ENCODE measurements around the gene OVCA2.

- PRO-cap, result no peak
- CAGE, long polyA plus RNA, result no peak
These were observed 64.1 kb downstream of the RTN4RL1 start for GRCh38 chr17:1960943-1961492.

DNA sequence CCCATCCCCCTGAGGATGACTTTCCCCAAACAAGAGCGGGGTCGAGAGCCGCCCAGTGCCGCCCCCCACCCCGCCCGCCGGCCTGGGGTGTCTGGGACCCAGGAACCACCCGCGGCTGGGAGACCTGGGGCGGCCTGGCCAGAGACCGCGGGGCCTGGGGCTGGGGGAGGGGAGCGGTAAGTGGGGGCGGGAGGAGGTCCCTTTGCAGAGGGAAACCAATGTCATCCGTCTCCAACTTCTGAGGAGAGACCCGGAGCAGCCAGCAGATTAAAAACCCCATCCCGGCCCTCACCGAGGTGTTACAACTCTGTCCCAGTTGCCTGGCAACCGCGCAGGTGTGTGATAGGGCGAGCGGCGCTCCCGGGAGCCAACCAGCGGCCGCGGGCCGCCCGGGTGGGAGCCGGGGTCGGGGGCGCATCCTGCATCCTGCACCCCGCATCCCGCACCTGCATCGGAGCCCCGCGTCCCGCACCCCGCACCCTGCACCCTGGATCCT, 47.6 kb downstream of the RTN4RL1 start:
- PRO-cap, result no peak
- CAGE, long polyA plus RNA, result no peak

DNA sequence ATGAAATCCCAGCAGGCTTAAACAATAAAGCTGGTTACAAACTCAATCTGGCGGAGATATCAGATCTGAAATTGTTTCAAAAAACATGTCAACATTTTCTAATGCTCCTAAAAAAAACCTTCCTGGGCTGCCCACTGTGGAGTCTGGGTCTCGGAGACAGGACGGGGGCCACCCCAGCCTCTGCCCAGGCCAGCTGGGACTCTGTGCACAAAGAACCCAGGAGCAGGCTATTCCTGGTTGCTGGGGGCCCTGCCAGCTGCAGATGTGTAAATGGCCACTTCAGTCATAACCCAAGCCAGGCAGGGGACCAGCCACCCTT, 28.5 kb downstream of the RTN4RL1 start:
- PRO-cap, result no peak
- CAGE, long polyA plus RNA, result no peak

- PRO-cap, result no peak
- CAGE, long polyA plus RNA, result no peak
These were observed 13.4 kb downstream of the RTN4RL1 start for GRCh38 chr17:2011665-2012248.

GRCh38 chr17:2041215-2042156, at the start of gene OVCA2:
Gene OVCA2, plus strand, starts transcription at chr17:2042022.
- PRO-cap, result bidirectional peak, plus-strand start at chr17:2042022, minus-strand start at chr17:2041880
- CAGE, long polyA plus RNA, result no peak

- PRO-cap, result unidirectional peak, minus-strand start at chr17:2049946; unidirectional peak, plus-strand start at chr17:2050335; unidirectional peak, minus-strand start at chr17:2050436
- CAGE, long polyA plus RNA, result no peak
These were observed 4.7 kb upstream of the HIC1 start for GRCh38 chr17:2049770-2050944.

GRCh38 chr17:2055621-2056466, 941 bp downstream of the HIC1 start:
- PRO-cap, result no peak
- CAGE, long polyA plus RNA, result no peak

GRCh38 chr17:2056467-2056882, 1.6 kb downstream of the HIC1 start:
- PRO-cap, result no peak
- CAGE, long polyA plus RNA, result no peak

DNA sequence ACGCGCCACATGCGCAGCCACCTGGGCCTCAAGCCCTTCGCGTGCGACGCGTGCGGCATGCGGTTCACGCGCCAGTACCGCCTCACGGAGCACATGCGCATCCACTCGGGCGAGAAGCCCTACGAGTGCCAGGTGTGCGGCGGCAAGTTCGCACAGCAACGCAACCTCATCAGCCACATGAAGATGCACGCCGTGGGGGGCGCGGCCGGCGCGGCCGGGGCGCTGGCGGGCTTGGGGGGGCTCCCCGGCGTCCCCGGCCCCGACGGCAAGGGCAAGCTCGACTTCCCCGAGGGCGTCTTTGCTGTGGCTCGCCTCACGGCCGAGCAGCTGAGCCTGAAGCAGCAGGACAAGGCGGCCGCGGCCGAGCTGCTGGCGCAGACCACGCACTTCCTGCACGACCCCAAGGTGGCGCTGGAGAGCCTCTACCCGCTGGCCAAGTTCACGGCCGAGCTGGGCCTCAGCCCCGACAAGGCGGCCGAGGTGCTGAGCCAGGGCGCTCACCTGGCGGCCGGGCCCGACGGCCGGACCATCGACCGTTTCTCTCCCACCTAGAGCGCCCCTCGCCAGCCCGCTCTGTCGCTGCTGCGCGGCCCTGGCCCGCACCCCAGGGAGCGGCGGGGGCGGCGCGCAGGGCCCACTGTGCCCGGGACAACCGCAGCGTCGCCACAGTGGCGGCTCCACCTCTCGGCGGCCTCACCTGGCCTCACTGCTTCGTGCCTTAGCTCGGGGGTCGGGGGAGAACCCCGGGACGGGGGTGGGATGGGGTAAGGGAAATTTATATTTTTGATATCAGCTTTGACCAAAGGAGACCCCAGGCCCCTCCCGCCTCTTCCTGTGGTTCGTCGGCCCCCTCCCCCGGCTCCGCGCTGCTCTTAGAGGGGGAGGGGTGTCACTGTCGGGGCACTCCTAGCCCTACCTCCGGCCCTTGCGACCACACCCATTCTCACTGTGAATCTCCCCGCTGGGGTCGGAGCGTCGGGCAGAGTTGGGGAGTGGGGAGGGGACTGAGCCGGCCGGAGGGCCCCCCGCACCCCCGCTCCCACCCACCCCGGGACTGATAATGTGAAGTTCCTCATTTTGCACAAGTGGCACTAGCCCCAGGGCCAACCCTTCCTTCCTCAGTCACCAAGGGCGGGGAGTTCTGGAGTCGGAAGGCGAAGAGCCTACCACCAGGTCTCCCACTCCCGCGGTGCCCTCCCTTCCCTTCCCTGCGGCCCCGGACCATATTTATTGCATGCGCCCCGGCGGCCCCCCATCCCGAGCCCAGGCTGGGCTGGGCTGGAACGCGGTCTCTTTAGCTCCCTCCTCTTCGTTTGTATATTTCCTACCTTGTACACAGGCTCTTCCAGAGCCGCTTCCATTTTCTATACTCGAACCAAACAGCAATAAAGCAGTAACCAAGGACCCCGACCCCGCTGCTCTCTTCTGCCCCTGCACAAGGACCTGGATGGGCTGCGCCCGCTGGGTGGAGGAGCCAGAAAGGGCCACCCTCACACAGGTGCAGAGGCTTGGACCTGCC, 3.9 kb downstream of the HIC1 start:
- PRO-cap, result unidirectional peak, minus-strand start at position 1,059 of the sequence
- CAGE, long polyA plus RNA, result no peak

DNA sequence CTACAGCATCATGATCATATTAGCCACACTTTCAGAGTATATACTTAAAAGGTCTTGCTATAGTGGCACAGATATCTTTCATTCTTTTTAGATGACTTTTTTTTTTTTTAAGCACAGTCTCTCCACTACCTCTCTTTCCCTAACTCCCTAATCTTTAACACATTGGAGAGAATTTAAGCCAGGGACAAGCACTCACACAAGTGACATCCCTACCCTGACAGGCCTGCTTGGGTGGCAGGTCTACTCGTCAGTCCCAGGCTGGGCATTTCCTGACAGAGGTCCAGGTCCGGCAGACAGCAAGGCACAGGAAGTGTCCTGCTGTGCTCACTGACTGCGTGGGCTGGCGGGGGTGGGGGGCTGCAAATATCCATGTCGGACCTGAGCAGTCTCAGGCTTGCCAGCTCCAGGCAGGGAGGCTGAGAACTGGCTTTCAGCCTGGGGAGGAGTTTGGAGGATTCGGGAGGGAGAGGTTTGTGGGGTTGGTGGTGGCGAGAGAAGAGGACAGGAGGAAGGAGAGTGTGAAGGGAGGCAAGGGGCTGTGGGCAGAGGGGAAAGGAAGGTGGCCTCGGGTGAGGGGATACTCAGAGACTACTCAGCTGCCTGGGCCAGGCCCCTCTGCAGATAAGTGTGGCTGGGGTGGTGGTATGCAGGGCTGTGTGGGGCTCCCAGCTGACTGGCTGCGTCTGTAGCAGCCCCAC, 7.7 kb downstream of the HIC1 start:
- PRO-cap, result no peak
- CAGE, long polyA plus RNA, result no peak

- PRO-cap, result no peak
- CAGE, long polyA plus RNA, result no peak
These were observed 117.7 kb downstream of the HIC1 start for GRCh38 chr17:2172517-2173008.

- PRO-cap, result no peak
- CAGE, long polyA plus RNA, result no peak
These were observed 52.9 kb downstream of the SMG6 start for GRCh38 chr17:2250521-2251253.

GRCh38 chr17:2299608-2300931, 3.5 kb downstream of the SMG6 start:
- PRO-cap, result no peak
- CAGE, long polyA plus RNA, result no peak

DNA sequence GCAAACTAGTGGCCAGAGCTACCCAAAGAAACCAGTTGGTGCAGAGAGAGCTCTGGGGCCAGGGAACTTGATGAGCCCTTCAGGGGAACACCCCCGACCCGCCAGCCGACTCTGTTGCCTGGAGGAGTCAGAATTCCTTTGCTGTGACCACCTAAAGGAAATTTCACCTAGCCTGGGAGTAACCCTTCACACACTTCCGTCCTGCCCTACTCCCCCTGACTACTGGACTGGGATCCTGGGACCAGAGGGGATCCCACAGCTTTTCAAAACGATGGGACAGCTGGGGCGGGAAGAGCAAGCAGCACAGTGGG, 18.9 kb downstream of the MNT start:
- PRO-cap, result no peak
- CAGE, long polyA plus RNA, result no peak

- PRO-cap, result no peak
- CAGE, long polyA plus RNA, result no peak
These were observed 14.2 kb downstream of the MNT start for GRCh38 chr17:2386305-2387506.

- PRO-cap, result bidirectional peak, plus-strand start at chr17:2400043, minus-strand start at chr17:2399980
- CAGE, long polyA plus RNA, result no peak
These were observed 880 bp downstream of the MNT start for GRCh38 chr17:2399847-2400512.

DNA sequence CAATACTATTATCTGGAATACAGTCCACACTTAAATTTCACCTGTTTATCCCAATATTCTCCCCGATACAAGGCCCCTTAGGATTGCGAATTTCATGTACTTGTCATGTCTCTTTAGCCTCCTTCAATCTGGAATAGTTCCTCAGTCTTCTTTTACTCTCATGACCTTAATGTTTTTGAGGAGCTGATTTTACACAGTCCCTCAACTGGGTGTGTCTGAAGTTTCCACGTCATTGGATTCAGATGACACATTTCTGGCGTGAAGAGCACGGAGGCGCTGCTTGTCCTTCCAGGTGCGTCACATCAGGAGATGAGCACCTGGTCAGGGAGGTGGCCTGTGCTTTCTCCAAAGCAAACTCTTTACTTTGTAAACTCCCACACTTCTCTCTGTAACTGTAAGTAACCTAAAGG, 52.4 kb upstream of the MNT start:
- PRO-cap, result no peak
- CAGE, long polyA plus RNA, result no peak

GRCh38 chr17:2595498-2596219, 2.2 kb downstream of the PAFAH1B1 start:
- PRO-cap, result no peak
- CAGE, long polyA plus RNA, result no peak

DNA sequence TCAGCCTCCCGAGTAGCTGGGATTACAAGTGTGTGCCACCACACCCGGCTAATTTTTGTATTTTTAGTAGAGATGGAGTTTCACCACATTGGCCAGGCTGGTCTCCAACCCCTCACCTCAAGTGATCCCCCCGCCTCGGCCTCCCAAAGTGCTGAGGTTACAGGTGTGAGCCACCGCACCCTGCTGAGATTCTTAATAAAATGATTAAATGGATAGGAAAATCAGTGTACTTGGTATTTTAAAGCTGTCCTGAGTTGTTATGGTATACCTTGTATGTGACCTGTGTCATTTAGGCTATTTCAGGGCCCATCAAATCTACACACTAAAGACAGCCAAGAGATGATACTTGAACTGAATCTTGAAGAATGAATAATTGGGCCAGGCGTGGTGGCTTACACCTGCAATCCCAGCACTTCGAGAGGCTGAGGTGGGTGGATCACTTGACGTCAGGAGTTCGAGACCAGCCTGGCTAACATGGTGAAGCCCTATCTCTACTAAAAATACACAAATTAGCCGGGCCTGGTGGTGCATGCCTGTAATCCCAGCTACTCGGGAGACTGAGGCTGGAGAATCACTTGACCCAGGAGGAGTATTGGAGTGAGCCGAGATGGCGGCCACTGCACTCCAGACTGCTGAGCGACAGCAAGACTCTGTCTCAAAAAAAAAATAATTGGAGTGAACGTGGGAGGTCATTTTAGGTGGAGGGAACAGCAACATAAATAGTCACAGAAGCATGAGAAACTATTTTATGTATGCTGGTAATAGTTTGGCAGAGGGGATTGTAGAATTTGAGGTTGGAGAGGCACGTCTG, 10.9 kb downstream of the PAFAH1B1 start:
- PRO-cap, result no peak
- CAGE, long polyA plus RNA, result no peak

DNA sequence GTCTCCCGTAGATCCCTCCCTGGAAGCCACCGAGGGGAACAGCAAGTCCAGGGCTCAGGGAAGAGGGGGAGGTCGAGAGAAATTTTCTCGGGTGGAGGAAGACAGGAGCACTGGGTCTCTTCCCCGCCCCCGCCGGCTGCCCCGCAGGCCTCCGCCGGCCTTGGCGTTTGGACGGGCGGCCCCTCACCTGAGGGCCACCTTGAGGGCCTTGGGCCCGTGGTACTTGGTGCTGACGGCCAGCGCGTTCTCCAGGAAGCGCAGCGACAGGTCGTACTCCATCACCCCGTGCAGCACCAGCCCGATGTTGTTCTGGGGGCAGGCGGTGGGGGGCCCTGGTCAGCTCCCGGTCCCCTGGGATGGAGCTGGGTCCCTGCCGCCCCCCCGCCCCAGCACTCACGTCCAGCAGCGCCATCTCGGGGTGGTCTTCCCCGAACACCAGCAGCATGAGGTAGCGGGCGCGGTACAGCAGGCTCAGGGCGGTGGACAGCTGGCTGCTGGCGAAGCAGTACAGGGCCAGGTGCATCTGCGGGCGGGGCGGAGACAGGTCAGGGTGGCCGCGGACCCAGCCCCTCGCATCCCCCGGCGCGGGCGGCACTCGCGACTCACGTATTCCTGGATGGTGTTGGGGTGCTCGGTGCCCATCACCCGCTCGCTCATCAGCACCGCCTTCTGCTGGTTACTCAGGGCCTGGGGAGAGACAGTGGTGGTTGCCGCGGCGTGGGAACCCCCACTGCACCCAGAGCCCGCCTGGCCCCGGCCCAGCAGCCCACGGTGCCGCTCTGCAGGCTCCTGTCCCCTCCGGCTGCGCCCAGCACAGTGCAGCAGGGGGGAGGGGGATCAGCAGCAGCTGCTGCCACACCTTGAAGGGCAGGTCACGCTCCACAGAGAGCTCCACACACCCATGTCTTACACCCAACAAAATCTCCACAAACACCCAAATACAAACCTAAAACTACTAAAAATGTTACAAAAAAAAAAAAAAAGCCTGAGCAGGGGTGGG, 19.1 kb downstream of the CLUH start:
- PRO-cap, result no peak
- CAGE, long polyA plus RNA, result no peak